ENCODE measurements around a stretch of chr16.

DNA sequence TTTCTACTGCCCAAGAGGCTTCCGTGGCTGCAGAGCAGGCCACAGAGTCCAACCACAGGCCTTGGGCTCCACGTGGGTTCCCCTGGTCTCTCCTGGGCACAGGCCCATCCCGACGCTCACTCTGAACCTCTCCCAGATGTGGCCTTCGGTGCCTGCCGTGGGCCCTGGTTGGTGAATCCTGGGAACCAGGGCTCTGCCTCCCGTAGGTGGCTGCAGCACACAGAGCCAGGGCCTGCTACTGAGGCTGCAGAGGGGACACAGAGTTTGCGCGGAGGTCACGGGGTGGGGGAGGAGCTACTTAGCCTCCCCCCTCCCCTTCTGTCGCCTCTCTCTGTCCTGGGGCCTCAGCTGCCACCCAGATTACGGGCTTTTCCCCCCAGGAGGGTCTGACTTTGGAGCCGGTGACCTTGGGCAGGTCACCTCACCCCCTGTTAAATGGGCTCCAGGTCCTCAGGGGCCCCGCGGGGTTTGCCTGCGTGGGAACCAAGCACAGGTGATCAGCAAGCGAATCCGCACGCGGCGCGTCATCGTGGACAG lies 55.4 kb downstream of the ZFPM1 start:
- PRO-cap, 2 experiments = no peak in any of the 2 experiments

DNA sequence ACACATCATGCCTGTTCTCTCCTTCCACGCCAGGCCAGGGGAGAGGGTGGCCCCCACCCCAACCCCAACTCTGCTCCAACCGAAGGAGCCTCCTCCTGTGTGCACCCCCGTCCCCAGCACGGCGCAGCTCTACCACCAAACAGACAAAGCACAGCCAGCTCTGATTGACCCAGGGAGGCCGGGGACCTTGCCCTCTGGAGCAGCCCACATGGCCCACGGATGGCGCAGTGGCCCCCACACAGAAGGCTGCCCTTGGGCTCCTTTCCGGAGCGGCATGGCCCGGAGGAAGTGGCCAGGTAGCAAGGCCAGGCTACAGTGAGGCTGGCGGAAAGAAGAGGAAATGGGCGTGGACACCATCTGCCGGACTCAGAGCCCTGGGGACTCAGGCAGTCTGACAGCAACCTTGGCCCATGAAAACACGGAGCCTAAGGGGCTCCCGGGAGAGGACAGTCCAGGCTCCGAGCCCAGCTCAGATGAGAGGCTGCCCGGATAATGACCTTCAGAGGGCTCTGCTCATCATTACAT lies 20.0 kb upstream of the ZC3H18 start:
- PRO-cap, 2 experiments = no peak in any of the 2 experiments

DNA sequence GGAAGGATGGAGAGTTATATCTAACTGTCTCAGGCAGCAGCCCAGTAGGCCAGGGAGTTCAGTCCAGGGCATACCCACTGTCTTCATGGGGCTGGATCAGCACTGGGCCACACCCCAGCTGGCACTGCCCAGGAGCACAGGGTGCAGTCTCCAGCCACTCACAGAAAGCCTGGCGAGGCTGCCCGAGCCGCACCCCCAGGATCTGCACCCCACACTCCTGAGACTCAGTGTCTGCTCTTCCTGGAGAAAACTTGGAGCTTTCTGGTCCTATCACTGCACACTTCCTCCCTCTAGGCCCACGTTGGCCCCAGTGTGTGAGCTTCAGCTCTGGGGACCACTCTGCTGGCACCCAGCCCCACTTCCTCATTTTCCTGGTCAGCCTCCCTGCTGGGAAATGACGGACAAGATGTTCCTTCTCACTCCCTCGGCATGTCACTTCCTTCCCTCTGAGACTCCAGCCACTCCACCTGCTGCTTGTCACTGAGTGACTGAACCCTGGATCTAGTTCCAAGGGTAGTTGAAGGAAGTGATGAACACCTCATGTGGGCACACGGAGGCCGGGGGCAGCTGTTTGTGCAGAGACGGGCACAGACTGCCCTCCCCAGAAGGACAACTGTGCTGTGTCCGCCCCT lies 28.9 kb downstream of the ZC3H18 start:
- PRO-cap, 2 experiments = peak in 2 of 2 experiments; most common plus-strand start position 435 of the sequence (in 2); most common minus-strand start position 312 of the sequence (in 2)

GRCh38 chr16:88640368-88641097 lies 2.2 kb downstream of the IL17C start:
- PRO-cap, 2 experiments = no peak in any of the 2 experiments

DNA sequence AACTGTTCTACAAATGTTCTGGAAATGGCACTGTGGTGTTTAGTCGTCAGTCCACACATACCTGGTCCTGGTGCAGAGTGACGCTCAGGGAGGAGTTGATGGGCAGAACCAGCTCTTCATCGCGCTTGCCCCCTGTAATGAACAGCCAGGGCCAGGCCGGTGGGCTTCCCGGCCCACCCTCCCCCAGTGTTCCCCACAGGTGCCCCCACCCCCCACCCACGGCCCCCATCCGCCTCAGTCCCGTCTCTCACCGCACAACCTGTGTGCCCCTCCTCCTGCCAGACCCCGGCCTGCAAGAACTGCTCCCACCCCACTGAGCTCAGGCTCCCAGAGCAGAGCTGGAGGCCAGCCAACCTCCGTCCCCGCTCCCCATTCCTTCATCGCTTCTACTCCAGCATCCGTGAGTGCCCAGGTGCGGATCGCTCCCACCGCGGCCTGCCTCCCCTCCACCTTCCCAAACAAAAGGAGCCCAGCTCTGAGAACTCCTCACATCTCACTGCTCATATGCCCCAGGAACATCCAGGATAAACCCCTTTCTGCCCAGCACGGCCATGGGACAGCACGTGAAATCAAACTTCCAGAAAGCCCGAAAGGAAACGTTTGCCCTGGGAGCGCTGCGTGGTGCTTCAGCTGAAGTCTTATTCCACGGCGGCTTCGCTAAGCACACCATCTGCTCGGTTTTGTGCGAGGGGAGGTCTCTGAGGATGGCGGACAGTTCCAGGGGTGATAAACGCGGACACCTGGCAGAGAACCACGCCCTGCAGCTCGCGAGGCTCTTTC lies 4.1 kb downstream of the MVD start:
- PRO-cap, 2 experiments = peak in 1 of 2 experiments; most common minus-strand start position 367 of the sequence (in 1)

DNA sequence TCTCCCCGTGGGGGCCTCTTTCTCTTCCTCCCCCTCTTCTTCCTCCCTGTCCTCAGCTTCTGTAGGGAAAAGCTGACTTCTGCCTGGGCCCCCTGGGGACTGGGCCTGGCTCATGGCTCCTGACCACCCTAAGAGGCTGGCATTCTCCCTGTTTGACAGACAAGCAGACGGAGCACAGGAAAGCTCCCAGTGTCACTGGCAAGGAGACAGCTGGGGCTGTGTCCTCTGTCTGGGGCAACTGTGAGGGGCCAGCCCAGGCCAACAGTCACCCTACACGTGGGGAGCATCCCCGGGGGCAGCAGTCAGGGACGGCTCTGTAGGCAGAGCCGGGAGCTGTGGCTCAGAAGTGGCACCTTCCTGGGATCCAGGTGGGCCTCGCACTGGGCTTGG lies 14.4 kb downstream of the CTU2 start:
- PRO-cap, 2 experiments = no peak in any of the 2 experiments

DNA sequence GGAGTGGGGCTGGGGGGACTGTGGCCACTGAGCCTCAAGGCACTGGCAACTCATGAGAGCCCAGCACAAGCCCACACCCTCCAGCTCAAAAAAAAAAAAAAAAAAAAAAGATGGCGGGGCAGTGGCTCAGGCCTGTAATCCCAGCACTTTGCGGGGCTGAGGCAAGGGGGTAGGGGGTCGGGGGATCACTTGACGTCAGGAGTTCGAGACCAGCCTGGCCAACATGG lies 920 bp upstream of the PIEZO1 start:
- PRO-cap, 2 experiments = no peak in any of the 2 experiments

GRCh38 chr16:88808139-88808412 lies 3.7 kb downstream of the APRT start:
- PRO-cap, 2 experiments = no peak in any of the 2 experiments

DNA sequence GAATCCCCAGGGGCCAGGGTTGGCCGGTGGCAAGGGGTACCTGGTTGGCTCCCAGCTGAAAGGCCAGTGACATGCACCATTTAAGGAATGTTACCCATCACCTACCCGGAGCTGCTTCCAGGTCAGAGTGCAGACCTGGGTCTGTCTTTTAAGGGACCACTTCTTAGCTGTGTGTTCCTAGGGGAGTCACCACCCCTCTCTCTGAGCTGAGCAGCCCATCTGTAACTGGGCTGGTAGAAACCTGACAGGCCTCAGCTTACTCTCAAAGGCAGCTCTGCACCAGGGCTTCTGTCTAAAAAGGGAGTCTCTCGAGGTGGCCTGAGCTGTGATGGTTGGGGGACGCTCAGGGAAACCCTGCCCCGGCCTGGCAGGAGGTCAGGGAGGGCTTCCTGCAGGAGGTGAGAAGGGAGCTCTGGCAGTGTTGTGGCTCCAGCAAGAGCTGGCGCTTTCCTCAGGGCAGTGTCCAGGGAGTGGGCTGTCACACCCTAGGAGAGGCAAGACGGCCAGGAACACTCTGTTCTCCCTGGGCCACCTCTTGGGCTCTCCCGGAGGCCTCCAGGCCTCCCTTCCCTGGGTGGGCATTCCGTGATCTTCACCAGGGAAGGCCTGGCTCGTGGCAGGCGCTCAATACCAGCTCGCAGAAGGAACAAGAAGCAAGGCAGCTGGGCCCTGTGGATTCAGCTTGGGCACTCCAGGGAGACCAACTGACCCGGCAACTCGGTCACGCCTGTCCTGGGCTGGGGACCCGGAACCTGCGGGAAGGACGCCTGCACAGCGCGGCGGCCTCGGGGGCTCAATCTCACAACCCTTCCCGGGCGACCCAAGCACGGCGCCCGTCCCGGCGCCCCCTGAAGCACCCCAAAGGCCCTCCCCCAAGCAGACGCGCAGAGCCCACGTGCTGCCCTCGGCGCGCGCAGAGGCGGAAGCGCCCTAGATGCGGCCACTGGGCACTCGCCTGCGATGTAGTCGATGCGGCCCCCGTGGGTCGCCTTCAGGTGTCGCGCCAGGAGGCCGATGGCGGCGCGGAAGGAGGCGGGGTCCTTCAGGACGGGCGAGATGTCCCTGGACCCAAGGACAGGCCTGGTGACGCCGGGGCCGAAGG lies 782 bp downstream of the APRT start:
- PRO-cap, 2 experiments = peak in 1 of 2 experiments; most common plus-strand start position 916 of the sequence (in 1); most common minus-strand start position 643 of the sequence (in 1)

DNA sequence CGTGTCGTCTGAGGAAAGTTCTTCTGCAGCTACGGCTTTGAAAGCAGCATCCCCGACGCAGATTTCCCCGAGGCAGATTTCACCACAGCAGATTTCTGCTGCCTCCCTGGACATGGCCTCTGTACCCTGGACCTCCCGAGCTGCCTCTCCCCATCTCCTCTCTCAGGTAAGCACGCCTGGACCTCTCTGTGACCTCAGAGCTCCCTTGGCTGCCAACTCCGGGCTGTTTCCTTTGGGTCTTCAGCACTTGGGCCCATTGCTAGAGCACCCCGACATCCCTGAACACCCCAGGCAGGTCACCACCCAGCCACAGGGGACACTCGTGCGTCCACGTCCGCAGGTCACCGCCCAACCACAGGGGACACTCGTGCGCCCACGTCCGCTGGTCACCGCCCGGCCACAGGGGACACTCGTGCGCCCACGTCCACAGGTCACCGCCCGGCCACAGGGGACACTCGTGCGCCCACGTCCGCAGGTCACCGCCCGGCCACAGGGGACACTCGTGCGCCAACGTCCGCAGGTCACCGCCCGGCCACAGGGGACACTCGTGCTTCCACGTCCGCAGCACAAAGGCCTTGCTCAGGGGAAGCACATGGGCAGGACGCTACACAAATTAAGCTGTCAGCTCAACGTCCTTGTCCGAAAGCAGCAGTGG lies 17.8 kb downstream of the GALNS start:
- PRO-cap, 2 experiments = no peak in any of the 2 experiments

DNA sequence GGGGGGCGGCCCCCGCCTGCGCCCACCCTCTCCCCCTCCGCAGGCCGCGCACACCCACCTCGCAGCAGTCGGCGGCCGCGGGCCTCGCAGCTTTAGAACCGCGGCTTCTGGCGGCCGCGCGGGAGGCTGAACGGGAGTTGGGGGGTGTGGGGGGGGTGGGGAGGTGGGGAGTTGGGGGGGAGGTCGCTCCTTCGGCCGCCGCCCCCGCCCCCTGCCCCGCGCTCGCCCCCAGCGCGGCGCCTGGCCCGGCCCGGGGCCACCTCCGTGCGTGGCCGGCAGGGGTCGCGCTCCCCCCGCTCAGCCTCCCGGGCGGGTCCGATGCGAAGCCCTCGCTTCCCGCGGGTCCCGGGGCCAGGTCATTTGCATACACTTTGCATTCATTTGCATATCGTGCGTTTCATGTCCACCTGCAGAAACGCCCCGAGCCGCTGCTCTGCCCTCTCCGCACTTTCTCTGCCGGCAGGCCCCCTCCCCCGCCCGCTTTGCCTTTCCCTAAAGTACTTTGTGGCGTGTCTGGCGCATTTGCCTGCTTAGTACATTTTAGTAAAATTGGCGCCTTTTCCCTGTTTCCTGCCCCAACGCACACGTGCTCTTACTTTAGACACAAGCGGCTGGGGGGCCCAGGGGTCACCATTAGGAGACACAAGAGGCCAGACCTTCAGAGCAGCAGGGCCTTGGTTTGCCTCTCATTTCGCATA lies 35.1 kb downstream of the CBFA2T3 start:
- PRO-cap, 2 experiments = no peak in any of the 2 experiments

- PRO-cap, 2 experiments = peak in 2 of 2 experiments; most common minus-strand start chr16:88971951 (in 2)
Observed at GRCh38 chr16:88971749-88972310, 5.2 kb downstream of the CBFA2T3 start.

DNA sequence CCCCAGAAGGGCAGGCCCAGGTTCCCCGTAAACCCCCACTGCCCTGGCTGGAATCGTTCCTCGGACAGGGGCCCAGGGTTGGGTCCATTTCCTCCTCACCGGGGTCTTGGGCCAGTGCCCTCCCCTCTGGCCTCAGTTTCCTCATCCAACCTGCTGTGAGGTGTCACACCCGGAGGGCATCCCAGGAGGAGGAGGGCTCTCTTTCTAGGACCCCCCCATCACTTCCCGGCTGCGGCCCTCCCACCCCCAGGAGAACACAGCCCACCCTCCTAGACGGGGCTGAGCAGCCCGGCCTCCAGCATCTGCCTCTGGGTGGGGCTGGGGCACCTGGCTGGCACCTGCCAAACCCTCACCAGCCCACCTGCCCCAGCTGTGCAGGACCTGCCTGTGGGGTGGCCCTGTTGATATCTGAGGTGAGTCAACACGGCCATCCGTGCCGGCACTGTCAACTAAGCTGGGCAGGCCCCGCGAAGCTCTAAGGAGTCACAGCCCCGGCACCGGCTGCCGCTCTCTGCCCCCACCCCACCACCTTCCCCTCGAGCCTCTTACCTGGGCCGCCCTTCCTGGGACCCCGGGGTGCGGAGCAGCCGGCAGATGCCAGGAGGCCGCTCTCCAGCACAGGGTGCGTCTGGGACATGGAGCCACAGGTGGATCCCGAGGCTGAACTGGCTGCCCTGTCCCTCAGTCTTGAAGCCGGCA lies 750 bp downstream of the CBFA2T3 start:
- PRO-cap, 2 experiments = no peak in any of the 2 experiments

DNA sequence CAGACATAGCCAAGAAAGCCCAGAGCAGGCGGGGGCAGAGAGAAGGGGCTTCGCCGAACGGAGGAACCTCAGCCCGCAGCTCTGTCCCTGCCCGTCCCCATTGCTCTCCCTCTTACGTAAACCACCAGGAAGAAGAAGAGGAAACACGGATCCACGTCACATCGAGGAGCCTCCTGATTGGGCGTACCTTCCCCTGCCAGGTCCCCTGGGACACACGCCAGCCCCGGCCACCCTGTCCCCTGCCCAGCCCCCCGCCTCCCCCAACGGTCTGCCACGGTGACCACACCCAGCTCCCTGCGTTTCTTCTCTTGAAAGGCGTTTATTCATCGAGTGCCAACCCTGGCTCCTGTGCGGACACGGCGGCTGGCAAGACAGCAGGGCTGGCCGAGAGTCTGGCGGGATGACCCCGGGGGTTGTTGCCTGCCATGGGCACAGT lies 40.8 kb upstream of the ACSF3 start:
- PRO-cap, 2 experiments = peak in 2 of 2 experiments; most common plus-strand start position 326 of the sequence (in 1); most common minus-strand start position 107 of the sequence (in 2)

- PRO-cap, 2 experiments = no peak in any of the 2 experiments
Observed at GRCh38 chr16:89065096-89065507, 28.6 kb upstream of the ACSF3 start.

DNA sequence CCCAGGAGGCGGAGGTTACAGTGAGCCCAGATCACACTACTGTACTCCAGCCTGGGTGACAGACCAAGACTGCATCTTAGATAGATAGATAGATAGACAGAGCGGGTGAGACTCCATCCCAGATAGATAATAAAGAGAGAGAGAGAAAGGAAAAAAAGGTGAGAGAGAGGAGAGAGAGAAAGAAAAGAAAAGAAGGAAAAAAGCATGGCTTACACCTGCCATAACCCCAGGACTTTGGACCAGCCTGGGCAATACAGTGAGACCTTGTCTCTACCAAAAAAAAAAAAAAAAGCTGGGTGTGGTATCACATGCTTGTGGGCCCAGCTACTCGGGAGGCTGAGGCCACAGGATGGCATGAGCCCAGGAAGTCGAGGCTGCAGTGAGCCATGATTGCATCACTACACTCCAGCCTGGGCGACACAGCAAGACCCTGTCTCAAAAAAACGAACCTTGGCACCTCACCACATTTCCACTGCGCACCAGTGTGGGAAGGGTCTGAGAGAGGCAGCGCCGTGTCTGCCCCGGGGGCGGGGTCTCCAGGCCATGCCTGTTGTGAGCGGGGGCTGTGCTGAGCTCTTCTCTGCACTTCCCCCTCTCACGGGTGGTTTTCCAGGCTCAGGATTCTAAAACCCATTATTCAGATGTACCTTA lies 6.2 kb downstream of the ACSF3 start:
- PRO-cap, 2 experiments = no peak in any of the 2 experiments

GRCh38 chr16:89118307-89118967 lies 24.8 kb downstream of the ACSF3 start:
- PRO-cap, 2 experiments = no peak in any of the 2 experiments

DNA sequence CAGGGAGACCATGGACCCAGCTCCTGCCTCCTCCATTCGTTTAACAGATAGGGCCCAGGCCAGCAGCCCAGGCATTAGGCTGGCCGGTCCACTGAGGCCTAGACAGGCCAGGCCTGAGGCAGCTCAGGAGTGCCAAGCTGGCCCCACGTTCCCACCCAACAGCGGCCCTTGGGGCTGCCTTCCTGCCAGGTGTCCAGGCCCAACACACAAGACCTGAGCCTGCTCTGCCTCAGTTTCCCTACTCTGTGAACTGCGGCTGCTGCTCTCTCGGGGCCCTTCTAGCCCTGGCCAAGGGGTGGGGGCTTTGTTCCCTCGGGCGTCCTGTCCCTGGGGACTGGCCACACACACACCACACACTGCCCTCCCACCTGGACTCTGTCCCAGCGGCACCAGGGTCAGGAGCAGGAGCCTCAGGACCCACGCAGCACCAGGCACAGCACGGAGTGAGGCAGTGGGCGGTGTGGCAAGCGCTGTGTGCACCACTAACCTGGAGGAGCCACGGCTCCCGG lies 14.7 kb upstream of the CDH15 start:
- PRO-cap, 2 experiments = no peak in any of the 2 experiments

DNA sequence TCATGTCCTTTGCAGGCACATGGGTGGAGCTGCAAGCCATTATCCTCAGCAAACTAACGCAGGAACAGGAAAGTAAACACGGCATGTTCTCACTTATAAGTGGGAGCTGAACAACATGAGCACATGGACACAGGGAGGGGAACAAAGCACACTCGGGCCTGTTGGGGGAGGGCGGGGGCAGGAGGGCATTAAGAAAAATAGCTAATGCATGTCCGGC lies 28.9 kb downstream of the ZNF778 start:
- PRO-cap, 2 experiments = no peak in any of the 2 experiments

- PRO-cap, 2 experiments = no peak in any of the 2 experiments
Observed at GRCh38 chr16:89282871-89283469, 65.5 kb downstream of the ZNF778 start.

All from monocyte (primary cell).